Fibroblast of villous mesenchyme (primary cell): ENCODE data around the genes CAMK1G and HHAT.

DNA sequence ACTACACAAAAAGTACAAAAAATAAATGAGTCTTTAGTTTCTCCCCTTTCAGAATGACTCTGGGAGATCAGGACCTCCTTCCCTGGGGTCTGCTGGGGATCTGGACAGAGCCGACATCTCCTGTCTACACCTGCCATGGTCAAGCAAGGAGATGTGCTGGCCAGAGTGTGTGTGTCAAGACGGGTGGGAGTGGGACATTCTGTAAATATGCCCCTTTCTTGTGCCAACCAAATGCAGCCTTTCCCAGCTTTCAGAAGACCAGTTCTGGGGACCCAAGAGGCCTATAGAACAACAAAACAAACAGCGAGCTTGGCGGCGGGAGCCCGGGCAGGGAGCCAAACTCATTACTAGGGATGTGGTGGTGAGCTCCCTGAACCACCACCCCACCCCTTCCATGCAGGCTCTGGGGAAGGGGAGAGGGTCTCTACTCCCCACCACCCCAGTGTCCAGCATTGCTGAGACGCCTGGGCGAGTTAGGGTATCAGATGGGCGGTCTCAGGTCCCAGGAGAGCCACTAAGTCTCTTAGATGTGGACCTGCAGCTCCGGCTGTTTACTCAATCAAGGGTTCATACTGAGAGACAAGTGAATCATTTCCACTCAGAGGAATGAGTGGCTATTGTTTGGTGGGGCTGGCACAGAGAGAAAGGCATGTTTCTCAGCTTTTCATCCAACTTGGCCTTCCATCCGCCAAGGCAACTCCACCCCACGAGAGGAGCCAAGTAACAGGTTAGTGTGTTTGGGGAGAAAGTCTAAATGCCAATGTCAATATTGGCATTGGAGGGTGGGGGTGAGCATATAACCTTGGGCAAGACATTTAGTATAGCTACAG lies 41.1 kb downstream of the PLXNA2 start:
- CAGE, long polyA plus RNA: no peak

GRCh38 chr1:208205322-208205931 lies 38.8 kb downstream of the PLXNA2 start:
- CAGE, long polyA plus RNA: no peak

GRCh38 chr1:208222825-208223448 lies 21.2 kb downstream of the PLXNA2 start:
- CAGE, long polyA plus RNA: no peak

- CAGE, long polyA plus RNA: no peak
These were observed 4.2 kb upstream of the PLXNA2 start for GRCh38 chr1:208248303-208248856.

DNA sequence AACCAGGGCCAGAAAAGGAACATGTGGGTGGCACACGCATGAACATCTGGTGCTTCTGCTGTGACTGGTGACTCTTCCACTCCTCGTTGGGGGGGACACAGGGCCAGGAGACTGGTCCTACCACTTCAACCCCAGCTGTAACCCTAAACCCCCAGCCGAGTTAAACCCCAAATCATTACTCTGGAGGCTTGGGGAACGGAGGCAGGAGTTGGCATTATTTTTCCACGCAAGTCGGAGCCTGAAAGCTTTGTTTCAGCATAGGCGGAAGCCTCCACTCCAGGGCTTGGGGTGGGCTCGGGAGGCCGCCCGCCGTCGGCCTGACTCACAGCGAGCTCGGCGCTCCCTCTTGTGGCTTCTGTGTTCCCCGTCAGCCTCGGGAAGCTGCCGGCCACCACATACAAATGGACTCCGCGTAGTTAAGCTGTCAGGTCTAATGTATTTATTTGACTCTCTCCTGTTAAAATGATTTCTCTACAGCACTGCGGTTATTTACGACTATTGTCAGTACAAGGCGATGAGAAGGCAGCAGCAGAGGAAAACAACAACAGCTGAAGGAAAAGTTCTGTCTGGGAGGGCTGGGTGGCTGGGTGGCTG lies 375.9 kb upstream of the CAMK1G start:
- CAGE, long polyA plus RNA: no peak

- CAGE, long polyA plus RNA: no peak
These were observed 149.7 kb upstream of the CAMK1G start for GRCh38 chr1:209433837-209434188.

DNA sequence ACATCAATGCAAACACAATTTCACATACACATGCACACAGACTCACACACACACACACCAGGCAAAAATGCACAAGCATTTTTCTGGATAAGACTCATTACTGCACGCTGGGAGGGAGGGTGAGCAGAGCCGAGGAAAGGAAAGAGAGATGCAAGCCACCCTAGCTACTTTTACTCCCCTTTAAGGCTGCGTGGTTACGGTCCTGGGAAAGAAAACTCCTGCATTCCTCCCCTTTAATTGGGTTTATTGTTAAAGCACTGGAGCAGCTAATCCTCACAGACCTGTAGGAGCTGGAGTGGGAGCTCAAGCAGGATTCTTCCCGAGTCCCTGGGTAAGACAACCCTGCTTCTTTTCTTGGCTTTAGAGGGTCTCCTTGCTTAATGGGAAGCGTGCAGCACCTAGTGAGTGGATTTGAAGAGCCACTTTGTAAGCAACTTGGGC lies at the start of gene CAMK1G:
Gene CAMK1G (plus strand): TSS at position 273 of the 441 bp plus-strand sequence.
- CAGE, long polyA plus RNA: no peak

DNA sequence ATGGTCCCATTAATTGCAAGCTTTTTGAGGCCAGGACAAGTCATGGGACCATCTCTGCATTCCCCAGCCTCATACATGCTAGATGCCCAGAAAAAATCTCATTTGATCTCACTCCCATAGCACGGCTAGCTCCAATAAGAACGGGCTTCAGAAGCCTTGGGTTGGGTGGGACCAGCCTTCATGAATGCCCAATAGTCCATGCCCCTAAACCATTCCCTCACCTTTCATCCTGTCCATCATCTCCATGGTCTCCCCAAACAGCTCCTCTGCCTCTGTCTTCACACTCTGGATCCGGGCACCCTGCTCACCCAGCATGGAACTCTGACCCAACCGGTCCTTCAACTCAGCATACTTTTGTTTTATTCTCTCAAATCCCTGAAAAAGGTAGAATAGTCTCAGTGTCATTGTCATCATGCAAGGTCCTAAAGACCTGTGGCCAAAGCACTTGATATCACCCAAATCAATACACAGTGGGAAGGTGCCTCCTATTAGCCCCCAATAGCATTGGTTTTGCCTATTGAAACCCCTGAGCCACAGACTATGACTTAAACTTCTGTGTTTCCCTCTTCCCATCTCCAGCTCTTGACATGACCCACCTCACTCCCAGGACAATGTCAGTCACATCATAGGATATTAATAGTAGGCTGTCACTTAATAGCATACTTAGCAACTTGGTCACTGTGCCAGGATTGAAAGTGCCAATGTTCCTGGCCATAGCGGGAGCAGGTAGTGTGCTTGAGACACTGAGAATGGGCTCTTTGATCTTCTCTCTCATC lies 32.9 kb downstream of the CAMK1G start:
- CAGE, long polyA plus RNA: no peak

DNA sequence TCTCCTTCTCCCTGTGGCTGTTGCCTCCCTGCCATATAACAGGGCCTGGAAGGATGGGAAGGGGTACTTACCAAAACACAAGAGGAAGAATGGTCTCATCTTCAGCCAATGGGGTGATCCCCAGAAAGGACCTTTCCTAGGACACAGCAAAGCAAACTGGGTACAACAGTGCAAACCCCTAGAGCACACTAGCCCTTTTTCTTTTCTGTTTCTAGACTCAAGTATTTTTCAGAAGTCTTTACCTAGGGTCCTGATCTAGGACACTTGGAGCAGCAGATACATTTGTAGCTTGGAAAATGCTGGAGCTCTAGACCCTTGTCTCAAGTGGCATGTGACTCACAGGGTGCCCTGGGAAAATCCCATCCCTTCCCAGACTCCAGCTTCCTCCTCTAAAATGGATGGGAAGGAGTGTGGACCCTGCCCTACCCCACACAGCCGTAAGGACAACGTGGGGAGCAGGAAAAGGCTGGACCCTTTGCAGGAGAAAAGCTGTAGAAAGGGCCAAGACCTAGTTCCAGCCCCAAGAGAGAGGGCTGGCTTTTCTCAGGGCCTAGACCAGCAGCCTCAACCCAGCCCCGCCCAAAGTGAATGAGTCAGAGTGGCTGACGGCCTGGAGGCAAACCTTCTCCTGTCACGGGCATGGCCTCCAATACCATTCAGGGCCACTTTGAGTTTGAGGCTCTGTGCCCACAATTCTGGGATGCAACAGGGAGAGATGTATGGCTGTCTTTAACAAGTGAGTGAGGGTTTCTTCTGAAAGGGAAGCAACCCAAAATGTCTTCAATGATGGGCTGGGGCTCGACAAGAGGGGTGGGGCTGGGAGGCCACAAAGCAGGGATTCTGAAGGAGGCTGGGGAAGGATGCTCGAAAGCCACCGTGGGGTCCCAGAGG lies 1.1 kb downstream of the LAMB3 start:
- CAGE, long polyA plus RNA: no peak

- CAGE, long polyA plus RNA: no peak
These were observed 8.1 kb upstream of the TRAF3IP3 start for GRCh38 chr1:209747592-209748308.

GRCh38 chr1:209765865-209766546 lies 10.2 kb downstream of the TRAF3IP3 start:
- CAGE, long polyA plus RNA: no peak

DNA sequence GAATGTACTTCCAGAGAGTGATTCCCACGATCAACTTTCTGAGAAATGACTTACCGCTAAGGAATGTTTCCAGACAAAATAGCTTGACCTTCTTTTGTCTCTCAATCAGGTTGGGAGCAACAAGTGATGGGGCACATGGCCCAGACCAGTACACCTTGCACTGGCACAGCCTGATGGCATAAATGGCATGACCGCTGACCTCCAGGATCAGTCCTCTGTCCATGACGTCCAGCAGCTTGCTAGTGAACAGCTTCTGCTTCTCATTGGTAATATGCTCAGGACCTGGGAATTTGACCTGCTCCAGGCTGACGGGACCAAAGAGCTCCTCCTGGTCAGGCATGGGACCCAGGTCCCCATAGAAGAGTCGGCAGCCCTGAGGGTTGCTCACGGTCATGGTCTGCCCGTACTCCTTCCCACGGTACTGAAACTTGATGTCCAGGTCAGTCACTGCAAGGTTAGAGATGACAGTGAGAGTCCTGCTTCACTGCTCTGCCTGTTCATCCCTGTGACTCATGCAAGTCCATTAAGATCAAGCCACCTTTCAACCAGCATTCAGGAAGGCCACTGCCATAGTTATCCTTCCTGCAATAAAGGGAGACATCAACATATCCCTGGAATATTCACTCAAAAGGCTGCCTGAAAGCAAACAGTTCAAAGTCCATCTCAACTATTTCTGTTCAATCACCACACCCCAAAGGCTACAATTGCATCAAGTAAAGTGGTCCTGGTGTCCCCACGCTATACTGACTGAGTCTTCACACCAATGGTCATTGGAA lies 6.3 kb upstream of the C1orf74 start:
- CAGE, long polyA plus RNA: no peak

DNA sequence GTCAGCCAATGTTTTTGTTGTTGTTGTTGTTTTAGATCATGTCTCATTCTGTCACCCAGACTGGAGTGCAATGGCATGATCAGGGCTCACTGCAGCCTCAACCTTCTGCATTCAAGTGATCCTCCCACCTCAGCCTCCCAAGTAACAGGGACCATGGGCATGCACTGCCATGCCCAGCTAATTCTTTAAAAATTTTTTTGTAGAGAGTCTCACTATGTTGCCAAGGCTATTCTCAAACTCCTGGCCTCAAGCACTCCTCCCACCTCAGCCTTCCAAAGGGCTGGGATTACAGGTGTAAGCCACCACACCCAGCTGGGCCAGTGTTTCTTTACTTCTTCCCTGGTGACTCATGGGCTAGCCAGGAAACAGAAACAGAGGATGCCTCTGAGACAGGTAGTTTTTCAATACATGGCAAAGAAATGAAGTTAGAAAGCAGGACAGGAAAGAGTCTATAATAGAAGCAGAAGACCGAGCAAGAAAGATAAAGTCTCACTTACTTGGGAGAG lies 7.5 kb upstream of the C1orf74 start:
- CAGE, long polyA plus RNA: no peak

- CAGE, long polyA plus RNA: no peak
These were observed 49.5 kb upstream of the SYT14 start for GRCh38 chr1:209888497-209888988.

DNA sequence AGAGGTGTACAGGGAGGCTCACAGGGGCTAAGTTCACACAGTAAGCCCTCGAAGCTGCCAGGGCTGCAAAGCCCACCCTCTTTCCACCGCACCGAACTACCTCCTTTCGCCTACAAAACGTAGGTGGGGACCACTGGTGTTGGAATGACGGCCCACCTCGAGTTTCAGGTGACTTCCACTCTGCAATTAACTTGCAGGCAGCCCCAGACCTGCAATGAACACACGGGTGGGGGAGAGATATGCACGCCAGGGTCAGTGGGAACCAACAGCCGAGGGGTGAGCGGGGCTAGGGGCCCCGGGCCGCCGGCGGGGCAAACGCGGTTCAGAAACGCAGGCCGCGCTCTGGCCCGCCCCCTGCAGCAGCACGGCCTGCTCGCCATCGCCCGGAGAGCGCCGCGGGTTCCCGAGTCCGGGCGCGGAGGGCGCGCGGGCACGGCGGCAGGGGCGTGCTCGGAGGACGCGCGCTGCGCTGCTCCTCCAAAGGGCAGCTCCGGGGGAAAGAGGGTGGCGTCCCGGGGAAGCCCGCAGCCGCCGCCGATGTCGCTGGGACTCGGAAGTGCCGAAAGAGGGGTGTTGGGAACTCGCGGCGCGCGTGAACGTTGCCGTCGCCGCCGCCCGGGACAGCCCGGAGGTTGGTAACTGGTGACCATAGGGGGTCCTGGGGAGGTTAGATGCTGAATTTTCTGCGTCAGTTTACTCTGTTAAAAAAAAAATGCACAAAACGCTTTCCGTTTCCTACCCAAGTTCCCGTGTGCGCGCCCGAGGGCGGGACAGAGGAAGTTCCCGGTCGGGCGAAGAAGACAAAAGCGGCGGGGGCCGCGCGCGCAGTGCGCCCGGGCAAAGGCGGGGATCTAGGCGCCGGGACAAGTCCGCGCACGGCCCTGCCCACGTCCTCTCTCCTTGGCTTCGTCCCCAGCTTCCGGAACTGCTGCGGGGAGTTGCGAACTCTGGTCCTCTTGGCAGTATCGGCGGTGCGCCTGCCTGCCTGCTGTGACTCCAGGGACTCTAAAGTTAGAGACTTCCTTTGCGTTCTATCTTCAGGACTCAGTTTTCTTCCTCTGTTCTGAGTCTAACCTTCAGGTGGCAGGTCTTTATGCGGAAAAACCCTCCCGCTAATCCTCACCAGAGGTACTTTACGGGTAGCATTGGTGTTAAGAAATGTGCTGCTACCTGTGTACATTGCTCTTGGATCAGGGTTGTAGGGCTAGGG lies at the start of gene HHAT:
Gene HHAT (plus strand): TSS at position 429 of the 1,210 bp plus-strand sequence.
- CAGE, long polyA plus RNA: no peak

DNA sequence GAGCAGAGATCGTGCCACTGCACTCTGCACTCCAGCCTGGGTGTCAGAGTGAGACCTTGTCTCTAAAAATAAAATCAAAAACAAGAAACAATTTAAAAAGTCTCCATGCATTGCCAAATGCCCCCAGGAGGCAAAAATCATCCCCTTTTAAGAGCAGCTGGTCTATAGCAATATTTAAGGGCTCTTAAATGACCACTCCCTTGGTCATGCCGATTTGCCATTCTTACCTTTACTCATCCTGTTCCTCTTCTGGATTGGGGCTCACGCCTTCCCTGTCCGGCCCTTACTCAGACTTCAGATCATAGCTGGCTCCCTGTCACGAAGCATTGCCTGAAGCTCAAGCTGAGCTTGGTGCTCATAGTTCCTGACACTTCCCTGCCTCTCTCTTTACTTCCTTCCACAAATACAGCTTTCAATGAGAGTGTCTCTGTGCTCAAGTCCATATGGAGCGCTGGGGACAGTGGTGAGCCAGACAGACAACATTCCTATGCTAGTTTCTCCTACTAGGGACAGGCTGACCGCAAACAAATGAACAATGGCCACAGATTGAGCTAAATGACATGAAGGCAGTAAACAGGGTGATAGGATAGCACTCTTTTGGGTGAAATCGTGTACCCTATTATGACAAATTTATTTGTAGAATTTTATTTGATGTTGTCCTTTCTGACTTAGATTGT lies 38.0 kb downstream of the HHAT start:
- CAGE, long polyA plus RNA: no peak

DNA sequence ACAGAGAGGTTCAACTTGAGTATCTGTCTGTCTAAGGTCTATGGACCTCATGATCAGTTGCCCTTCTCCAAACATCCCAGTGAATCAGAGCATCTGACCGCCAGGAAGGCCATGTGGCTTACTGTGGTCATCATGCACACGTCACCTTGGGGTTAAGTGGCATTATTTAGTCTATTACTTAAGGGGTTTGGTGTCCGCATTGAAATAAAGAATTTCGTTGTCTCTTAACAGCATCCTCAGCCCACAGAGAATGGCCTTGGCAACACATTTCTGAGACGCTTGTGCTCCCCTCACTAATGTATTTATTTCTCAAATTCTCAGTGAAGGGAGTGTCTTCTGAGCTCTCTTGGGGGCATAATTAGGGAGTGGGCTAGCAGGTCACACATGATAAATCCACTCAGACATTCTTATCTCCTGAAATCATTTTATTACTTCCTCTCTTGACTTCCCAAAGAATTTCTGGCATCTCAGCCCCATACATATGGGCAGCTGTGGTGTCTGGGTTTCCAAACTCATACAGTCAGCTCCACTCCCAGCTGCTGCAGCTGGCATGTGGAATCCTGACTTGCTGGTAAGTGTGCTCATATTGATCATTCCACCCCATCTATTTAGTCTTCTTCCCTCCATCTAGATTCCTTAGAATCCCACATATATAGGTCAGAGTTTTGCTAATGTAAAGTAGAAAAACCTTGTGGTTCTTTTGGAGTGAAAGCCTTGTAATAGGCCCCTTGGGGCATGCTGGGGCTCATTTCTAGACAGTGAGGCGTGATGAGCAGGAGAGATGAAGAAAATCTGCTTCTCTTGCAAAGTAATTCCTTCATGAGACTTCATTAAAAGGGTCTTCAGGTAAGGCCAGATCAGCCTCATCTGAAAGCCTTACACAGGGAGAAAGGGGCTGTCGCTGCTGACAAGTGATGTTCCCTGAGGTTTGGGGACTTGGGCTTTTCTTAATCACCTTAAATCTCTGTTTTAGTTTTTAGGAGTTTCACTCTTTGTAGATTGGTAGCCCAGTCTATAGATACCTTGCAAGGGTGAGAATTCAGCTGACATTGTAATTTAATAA lies 110.5 kb downstream of the HHAT start:
- CAGE, long polyA plus RNA: no peak

- CAGE, long polyA plus RNA: no peak
These were observed 146.0 kb downstream of the KCNH1 start for GRCh38 chr1:210987914-210988325.

- CAGE, long polyA plus RNA: no peak
These were observed 10.4 kb downstream of the TRAF5 start for GRCh38 chr1:211336755-211337802.

DNA sequence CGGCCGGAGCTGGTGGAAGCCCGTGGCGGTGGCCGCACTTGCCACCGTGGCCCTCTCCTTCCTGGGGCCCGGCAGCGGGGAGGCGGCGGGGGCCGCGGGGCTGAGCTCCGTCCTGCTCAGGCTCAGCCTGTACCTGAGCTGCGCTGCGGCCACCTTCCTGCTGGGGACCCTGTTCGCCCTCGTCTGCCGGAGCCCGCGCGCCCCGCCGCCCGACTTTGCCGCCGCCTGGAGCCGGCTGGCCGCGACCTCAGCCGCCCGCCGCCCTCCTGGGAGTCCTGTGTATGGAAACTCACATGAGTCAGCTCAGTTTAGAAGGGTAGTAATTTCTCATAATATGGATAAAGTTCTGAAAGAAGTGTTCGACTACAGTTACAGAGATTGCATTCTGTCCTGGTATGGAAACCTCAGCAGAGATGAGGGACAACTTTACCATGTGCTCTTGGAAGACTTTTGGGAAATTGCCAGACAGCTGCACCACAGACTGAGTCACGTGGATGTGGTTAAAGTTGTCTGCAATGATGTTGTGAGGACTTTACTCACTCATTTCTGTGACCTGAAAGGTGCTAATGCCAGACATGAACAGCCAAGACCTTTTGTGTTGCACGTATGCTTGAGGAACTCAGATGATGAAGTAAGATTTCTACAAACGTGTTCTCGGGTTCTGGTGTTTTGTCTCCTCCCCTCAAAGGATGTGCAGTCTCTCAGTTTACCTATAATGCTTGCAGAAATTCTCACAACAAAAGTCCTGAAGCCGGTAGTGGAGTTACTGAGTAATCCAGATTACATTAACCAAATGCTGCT lies 75.1 kb downstream of the RD3 start:
- CAGE, long polyA plus RNA: no peak